Breast (tissue), 4 donors: ENCODE results near the genes NUDT1, EIF3B and GRIFIN.

DNA sequence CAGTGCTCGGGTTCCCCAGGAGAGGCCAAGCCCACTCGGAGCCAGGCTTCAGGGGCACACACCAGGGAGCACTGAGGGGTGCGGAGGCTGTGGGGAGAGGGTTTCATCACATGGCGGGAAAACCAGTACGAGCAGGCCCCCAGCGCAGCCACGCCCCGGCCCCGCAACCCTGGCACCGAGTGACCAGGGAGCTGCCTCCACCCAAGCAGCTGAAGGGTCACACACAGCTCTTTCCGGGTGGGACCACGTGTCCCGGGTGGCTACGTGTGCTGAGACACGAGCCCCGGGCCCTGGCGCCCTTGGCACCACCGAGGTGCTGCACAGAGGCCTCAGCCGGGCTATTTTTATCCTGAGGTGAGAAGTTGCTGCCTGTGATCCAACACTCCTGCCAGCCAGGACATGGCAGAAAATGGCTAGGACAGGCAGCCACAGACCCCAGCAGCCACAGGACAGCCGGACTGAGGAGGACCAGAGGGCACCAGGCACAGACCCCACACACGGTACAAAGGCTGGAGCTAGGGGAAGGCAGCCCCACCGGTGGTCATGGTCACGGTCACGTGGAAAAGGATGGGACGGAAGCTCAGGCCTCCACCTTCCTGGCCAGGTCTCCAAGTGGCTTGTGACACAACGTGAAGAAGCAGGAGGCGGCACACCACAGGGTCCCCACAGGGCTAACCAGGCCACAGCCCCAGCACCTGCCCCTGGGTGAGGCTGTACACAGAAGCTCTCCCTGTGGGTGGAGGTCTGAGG, 223.7 kb downstream of the MAD1L1 start:
- PRO-cap, 3 experiments: no peak in any of the 3 experiments
- RRBS: 80% methylated on average over 7 of the region's 27 CpGs

DNA sequence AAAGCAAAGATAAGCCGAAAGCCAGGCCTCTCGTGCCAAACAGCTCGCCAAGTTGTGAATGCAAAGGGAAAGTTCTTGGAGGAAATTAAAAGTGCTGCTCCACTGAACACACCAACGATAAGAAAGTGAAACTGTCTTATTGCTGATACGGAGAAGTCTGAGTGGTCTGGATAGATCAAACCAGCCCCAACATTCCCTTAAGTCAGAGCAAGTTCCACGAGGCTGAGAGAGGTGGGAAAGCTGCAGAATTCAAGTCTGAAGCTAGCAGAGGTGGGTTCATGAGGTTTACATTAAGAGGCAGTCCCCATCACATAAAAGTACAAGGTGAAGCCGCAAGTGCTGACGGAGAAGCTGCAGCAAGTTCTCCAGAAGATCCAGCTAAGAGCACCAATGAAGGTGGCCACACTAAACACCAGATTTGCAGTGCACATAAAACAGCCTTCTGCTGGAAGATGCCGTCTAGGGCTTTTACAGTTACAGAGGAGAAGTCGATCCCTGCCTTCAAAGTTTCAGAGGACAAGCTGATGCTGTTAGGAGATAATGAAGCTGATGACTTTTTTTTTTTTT, 194.7 kb downstream of the MAD1L1 start:
- PRO-cap, 3 experiments: no peak in any of the 3 experiments
- RRBS: no CpG with 5 or more reads among the region's 10 CpGs

DNA sequence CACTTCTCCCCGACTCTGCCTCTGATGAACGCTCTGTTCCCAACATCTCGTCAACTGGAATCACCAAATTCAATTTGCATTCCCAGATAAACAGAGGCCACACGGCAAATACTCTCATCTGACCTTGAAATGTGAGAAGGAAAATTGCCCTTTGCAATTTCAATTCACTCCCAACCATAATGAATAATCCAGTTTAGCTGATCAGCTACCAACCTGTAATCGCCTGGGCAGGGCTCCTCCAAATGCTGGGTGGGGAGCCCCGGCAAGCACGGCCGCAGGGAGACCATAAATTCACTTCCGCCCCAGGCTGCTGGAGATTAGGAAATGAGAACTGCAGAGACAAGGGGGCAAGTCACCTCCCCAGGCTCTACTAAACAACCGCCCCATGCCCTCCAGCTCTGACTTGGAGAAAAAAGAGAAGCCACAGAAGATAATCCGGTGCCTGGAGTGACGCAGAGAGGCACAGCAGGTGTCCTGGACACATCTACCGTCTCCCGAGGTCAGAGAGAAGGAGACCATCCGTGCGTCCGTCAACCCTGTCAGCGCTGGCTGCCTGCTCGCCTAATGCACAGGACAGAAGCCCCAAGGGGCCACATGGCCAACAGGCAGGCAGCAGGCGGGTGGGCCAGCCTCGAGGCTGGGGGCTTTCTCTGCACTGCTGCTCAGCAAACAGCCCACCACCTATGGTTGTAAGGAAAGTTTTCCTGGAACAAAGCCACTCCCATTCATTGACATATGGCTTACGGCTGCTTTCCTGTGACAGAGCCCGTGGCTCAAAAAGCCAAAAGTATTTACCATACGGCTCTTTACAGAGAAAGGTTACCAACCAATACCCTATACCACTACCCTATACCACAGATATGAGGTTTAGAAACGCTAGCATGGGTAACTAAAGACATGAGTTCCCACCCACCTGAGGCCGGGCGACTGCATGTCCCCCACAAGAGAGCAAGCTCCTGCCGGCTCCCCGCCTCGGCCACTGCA, 153.0 kb downstream of the MAD1L1 start:
- PRO-cap, 3 experiments: no peak in any of the 3 experiments
- RRBS: 50% methylated on average over 1 of the region's 30 CpGs

DNA sequence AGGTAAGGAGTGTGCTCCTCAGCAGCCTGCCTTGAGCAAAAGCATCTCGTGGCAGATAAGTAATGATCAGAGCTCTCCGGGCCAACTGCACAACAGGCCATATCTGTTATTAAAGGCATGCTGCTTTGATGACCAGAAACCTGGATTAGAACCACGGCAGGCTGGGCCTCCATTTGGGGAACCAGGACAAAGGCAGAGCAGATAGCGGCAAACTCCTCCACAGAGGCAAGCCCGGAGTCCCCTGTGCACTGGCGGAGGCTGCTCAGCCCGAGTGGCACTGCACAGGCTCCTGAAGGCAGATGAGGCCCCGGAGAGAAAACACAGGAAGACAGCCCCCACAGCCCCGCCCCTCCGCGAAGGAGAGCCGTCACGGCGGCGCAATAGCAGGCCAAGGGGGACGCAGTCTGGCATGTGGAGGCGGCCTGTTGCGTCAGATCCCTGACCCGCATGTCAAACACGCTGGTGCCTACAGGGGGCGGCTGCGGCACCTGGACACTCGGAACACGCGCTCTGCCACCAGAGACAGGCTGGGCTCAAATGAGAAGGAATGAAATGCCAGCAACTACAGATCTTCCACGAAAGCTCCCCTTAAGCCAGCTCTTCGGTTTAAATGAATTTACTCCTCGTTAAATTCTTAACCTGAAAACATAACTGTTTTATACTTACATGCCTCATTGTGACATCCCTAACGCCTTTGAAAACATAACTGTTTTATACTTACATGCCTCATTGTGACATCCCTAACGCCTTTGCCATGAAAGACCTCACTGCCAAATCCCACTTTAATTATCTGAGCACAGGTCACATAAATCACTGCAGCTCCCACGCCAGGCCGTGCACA, 128.5 kb downstream of the MAD1L1 start:
- PRO-cap, 3 experiments: peak in 1 of 3 experiments; most common plus-strand start position 457 of the sequence (in 1); most common minus-strand start position 301 of the sequence (in 1)
- RRBS: 15% methylated on average over 5 of the region's 32 CpGs

DNA sequence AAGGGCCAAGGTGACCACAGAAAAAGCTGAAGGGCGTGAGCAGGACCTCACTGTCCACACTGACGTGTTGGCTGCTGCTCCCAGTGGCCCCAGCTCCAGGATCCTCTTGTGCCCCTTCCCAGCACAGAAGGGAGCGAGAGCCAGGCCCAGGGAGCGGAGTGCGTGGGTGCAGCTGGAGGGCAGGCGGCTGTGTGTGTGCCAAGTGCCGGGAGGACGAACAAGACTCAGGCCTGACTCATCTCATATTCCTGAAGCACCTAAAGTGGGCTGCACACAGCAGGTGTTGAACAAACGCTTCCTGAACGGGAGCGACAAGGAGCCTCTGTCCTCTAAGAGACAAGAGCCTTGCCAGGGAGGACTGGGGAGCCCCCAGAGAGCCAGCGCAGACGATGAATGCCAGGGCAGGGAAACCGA, 116.7 kb downstream of the MAD1L1 start:
- PRO-cap, 3 experiments: no peak in any of the 3 experiments
- RRBS: no CpG with 5 or more reads among the region's 14 CpGs

GRCh38 chr7:2120206-2120928, 112.4 kb downstream of the MAD1L1 start:
- PRO-cap, 3 experiments: no peak in any of the 3 experiments
- RRBS: no CpG with 5 or more reads among the region's 23 CpGs

GRCh38 chr7:2175064-2175579, 57.6 kb downstream of the MAD1L1 start:
- PRO-cap, 3 experiments: no peak in any of the 3 experiments
- RRBS: no CpG with 5 or more reads among the region's 15 CpGs

DNA sequence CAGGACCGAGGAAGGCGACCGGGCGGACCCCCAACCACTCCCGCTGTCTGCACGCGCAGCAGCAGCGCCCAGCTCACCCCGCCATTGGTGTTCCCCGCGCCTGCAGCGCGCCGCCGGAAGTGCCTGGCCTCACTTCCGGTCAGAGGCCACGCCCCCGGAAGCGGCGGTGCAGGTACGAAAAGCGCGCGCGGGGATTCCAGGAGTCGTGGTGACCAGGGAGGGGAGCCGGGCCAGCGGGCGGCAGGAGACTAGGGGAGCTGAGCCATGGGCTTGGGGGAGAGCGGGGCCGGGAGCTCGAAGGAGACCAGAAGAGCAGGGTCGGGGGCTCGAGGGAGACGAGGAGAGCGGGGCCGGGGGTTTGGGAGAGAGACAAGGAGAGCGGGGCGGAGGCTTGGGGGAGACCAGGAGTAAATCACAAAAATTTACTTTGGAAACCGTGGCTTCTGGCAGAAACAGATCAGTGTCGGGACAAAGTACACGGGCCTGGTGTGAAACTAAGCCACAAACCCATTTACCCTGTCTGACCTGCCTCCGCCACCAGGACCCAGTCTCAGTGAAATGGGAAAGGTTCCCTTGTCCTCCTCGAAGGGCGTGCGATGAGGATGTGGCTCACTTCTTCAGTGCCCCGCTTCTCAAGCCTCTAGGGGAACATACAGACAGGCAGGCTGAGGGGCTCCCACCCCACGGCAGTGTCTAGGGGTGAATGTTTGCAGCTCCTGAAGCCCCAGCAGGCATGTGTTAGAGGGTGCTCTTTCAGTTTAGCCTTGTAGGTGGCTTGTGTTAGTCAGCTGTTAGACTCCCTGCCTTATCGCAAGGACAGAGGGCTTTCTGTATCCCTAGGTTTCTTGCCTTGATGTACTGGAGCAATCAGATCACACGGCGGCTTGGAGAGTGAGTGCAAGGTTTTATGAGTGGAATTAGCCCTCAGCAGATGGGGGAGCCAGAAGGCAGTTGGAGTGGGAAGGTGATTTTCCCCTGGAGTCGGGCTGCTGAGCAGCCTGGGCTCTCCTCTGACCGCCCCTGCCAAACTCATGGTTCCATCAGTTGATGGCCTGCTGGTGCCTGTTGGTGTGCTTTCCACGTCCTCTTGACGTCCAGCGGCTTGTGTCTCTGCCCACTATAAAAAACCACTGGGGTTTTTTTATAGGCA, at the start of gene NUDT1:
TSS of gene NUDT1 (plus strand) at position 142 of the 1,150 bp plus-strand sequence.
- PRO-cap, 3 experiments: peak in 3 of 3 experiments; most common plus-strand start position 157 of the sequence (in 3); most common minus-strand start position 86 of the sequence (in 2)
- RRBS: 2% methylated on average over 32 of the region's 56 CpGs

DNA sequence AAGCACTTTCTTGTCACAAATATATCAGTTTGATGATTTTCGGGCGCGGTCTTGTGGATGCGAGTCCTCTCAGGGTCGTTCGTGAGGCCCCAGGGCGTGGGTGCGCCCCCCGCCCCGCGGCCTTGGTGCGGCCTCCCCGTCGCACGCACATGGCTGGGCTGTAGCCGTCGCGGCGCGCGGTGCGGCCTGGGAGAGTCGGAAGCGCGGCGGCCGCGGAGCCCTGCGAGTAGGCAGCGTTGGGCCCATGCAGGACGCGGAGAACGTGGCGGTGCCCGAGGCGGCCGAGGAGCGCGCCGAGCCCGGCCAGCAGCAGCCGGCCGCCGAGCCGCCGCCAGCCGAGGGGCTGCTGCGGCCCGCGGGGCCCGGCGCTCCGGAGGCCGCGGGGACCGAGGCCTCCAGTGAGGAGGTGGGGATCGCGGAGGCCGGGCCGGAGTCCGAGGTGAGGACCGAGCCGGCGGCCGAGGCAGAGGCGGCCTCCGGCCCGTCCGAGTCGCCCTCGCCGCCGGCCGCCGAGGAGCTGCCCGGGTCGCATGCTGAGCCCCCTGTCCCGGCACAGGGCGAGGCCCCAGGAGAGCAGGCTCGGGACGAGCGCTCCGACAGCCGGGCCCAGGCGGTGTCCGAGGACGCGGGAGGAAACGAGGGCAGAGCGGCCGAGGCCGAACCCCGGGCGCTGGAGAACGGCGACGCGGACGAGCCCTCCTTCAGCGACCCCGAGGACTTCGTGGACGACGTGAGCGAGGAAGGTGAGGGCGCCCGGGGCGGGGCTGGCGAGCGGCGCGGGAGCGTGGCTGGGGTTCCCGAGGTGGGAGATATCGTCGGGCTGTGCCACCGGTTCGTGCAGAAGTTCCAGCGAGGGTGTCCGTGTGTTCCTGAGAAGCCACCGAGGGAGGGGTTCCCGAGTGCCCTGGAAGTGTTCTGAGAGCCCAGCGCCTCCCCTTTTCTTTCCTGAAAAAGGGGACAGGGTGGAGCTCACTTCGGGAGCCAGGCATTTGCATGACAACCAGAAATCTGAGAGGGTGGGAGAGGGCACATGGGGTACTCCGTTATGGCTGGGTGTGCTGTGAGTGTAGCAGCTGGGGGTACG, at the start of gene EIF3B:
TSS of gene EIF3B (plus strand) at position 150 of the 1,084 bp plus-strand sequence.
- PRO-cap, 3 experiments: peak in 3 of 3 experiments; most common plus-strand start position 192 of the sequence (in 2); most common minus-strand start position 846 of the sequence (in 1)
- RRBS: 2% methylated on average over 55 of the region's 126 CpGs

DNA sequence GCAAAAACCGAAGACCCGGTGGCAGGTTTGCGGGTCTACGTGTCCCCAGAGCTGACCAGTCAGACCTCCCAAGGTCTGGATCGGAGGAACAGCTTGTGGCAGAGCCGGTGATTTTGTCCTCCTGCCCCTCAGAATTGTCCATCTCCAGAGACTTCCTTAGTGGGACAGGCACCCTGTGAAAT, 1.0 kb downstream of the EIF3B start:
- PRO-cap, 3 experiments: no peak in any of the 3 experiments
- RRBS: 2% methylated on average over 5 of the region's 6 CpGs

GRCh38 chr7:2411808-2412724, 8.7 kb downstream of the CHST12 start:
- PRO-cap, 3 experiments: no peak in any of the 3 experiments
- RRBS: no CpG with 5 or more reads among the region's 12 CpGs

DNA sequence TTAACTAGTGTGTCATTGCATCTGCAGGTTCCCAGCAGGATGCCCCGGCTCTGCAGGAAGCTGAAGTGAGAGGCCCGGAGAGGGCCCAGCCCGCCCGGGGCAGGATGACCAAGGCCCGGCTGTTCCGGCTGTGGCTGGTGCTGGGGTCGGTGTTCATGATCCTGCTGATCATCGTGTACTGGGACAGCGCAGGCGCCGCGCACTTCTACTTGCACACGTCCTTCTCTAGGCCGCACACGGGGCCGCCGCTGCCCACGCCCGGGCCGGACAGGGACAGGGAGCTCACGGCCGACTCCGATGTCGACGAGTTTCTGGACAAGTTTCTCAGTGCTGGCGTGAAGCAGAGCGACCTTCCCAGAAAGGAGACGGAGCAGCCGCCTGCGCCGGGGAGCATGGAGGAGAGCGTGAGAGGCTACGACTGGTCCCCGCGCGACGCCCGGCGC, 29.1 kb downstream of the CHST12 start:
- PRO-cap, 3 experiments: no peak in any of the 3 experiments
- RRBS: 97% methylated on average over 9 of the region's 39 CpGs

DNA sequence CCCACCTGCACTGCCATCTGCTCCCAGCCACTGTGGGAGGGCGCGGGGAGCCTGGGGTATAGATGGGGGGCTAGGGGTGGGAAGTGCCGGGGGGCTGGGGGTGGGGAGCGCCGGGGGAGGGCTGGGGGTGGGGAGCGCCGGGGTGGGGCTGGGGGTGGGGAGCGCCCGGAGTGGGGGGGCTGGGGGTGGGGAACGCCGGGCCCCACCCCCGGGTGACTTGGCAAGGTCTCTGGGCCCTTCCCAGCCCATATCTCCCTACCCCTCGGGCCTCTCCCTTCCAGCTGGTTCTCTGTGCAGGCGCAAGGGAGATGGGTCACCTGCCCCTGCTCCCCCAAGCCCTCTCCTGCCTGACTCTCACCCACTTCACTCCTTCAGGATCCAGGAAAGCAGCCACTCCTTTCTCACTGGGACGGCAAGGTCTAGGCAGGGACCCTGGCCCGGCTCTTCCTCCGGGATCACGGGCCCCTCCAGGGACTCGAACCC, at the start of gene GRIFIN:
TSS of gene GRIFIN (minus strand) at position 32 of the 483 bp plus-strand sequence.
- PRO-cap, 3 experiments: no peak in any of the 3 experiments
- RRBS: no CpG with 5 or more reads among the region's 19 CpGs

- PRO-cap, 3 experiments: no peak in any of the 3 experiments
- RRBS: 16% methylated on average over 2 of the region's 5 CpGs
These were observed 11.4 kb downstream of the LFNG start for GRCh38 chr7:2531022-2531365.

GRCh38 chr7:2532252-2532873, 12.8 kb downstream of the LFNG start:
- PRO-cap, 3 experiments: no peak in any of the 3 experiments
- RRBS: no CpG with 5 or more reads among the region's 11 CpGs

DNA sequence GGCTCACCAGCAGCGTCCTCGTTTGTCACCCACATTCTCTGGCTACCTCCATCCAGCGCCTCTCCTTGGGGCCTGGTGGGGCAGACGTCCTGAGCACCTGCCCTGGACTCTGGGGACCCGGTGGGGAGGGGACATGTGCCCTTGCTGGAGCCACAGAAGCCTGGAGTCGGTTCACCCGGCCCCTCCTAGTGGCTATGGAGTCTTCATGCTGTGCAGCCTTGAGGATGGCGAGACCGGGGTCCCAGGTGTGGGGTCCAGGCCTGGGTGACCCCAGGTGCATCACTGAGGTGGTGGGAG, 14.6 kb downstream of the TTYH3 start:
- PRO-cap, 3 experiments: no peak in any of the 3 experiments
- RRBS: 90% methylated on average over 5 of the region's 9 CpGs

DNA sequence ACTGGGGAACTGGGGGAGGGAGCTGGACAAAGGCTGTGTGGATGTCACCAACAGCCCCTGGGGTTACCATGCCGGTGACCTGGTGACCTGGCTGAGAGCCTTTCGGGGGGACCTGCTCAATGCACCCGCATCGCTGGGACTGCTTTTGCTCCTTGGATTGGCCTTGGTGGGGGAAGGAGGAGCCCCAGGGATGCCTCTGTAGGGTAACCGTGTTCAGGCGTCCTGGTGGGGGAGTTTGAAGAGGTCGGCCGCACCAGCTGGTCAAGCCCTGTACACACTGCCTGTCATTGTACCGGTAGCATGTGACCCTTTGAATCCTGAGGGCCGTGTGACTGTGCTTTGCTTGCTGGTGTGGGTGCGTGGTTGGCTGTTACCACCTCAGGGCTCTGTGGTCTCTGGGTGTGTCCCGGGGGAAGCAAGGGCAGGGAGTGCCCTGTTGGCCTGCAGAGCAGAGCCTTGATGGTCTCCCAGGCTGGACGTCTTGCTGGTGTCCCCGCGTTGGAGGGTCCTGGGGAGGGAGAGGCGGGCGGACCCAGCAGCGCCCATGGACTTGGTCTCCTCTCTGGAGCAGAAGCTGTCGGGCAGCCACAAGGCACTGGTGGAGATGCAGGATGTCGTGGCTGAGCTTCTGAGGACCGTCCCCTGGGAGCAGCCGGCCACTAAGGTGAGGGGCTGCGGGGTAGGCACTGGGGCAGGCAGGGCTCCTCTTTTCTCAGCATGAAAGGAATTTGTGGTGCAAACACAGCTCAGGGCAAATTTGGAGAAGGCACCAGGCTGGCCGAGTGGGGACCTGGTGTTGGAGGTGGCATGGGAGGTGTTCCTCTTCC, 20.8 kb downstream of the TTYH3 start:
- PRO-cap, 3 experiments: no peak in any of the 3 experiments
- RRBS: 84% methylated on average over 3 of the region's 24 CpGs

- PRO-cap, 3 experiments: peak in 1 of 3 experiments; most common plus-strand start chr7:2668435 (in 1)
- RRBS: no CpG with 5 or more reads among the region's 6 CpGs
These were observed 20.0 kb upstream of the AMZ1 start for GRCh38 chr7:2667855-2668512.

GRCh38 chr7:2715590-2715988, 27.6 kb downstream of the AMZ1 start:
- PRO-cap, 3 experiments: no peak in any of the 3 experiments
- RRBS: no CpG with 5 or more reads among the region's 9 CpGs

GRCh38 chr7:2728317-2729620, 40.8 kb downstream of the AMZ1 start:
- PRO-cap, 3 experiments: no peak in any of the 3 experiments
- RRBS: 71% methylated on average over 9 of the region's 45 CpGs